Measurements from ENCODE around the genes PATZ1 and DRG1.

- PRO-cap, 2 experiments: no peak in any of the 2 experiments
Measured at GRCh38 chr22:31078804-31079674, 2.1 kb upstream of the SMTN start.

- PRO-cap, 2 experiments: no peak in any of the 2 experiments
Measured at GRCh38 chr22:31260355-31261070, 31.8 kb downstream of the PIK3IP1 start.

- PRO-cap, 2 experiments: peak in 2 of 2 experiments; most common plus-strand start chr22:31290992 (in 1); most common minus-strand start chr22:31291323 (in 1)
Measured at GRCh38 chr22:31290803-31291603, 1.3 kb downstream of the PIK3IP1 start.

GRCh38 chr22:31313152-31313824, 21.0 kb upstream of the PIK3IP1 start:
- PRO-cap, 2 experiments: no peak in any of the 2 experiments

DNA sequence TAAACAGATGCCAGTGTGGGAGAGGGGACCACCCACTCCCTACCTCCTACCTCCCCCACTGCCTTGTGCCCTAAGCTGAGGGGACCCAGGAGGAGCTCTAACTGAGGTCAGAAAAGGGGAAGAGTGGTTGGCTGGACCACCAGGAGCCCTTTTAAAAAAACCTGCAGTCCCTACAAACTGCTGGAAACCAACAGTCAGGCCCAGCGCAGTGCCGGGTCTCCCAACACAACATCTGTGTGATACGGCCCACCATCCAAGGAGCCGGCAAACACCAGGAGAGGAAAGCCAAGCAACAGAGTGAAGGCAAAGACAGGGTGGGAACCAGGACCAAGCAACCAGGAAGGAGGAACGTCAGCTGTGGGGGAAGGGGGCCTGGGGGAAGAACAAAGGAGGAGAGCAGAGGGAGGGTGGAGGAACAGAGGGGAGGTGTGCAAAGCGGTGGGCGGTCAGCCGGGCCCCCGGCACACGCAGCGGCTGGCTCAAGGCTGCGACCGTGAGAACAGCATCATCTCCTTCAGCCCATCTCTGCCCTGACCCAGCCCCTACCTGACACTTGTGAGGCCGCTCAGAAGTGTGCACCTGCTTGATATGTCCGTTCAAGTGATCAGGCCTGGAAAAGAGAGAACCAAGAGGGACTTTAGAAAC, 3.7 kb downstream of the PATZ1 start:
- PRO-cap, 2 experiments: no peak in any of the 2 experiments

DNA sequence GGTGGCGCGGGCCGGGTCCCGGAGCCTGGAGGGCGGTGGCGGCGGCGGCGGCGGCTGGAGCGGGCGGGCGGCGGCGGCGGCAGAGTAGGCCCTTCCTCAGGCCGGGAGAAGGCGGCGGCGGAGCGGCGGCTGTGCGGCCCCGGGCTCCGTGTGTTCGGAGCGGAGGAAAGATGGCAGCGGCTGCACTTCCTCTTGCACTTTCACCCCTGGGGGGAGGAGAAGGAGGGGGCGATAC, at the start of gene PATZ1:
PATZ1 (minus strand) TSS at position 175 of the 235 bp plus-strand sequence.
- PRO-cap, 2 experiments: peak in 2 of 2 experiments; most common plus-strand start position 151 of the sequence (in 1); most common minus-strand start position 184 of the sequence (in 2)

- PRO-cap, 2 experiments: peak in 2 of 2 experiments; most common plus-strand start chr22:31399623 (in 2); most common minus-strand start chr22:31399469 (in 2)
Measured at GRCh38 chr22:31399240-31400079, at the start of gene DRG1. Gene DRG1 (plus strand): TSS chr22:31399604.

DNA sequence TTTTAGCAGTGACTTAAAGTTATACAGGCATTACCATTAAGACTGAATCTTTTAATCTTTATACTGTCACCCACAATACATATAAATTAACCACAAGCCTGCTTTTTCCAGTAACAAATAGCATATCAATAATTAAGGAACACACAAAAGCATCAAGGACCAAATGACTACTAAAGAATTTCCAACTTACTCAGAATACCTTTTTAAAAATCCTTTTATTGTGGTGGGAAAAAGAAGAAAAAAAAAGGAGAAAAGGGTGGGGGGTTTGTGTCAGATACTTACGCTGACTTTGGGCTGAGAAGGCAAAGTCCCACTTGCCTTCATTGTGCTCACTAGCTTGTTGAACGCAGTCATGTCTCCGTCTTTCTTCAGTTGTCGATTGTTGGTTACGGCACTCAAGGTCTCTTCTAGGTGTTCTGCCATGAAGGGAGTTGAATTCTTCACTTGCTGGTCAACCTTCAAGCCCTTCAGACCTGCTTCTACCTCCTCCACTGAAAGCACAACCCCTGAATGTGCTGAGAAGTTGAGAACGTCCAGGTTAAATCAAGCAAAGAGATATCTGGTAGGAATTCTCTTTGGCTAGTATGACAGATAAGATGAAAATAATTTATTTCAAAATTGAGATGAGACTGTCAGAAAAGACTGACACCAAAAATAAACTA, 35.6 kb downstream of the EIF4ENIF1 start:
- PRO-cap, 2 experiments: no peak in any of the 2 experiments

GRCh38 chr22:31870781-31871271, 73.5 kb upstream of the YWHAH start:
- PRO-cap, 2 experiments: peak in 1 of 2 experiments; most common plus-strand start chr22:31871156 (in 1); most common minus-strand start chr22:31871027 (in 1)

- PRO-cap, 2 experiments: peak in 2 of 2 experiments; most common plus-strand start chr22:31923499 (in 2)
Measured at GRCh38 chr22:31922983-31923643, 21.2 kb upstream of the YWHAH start.

DNA sequence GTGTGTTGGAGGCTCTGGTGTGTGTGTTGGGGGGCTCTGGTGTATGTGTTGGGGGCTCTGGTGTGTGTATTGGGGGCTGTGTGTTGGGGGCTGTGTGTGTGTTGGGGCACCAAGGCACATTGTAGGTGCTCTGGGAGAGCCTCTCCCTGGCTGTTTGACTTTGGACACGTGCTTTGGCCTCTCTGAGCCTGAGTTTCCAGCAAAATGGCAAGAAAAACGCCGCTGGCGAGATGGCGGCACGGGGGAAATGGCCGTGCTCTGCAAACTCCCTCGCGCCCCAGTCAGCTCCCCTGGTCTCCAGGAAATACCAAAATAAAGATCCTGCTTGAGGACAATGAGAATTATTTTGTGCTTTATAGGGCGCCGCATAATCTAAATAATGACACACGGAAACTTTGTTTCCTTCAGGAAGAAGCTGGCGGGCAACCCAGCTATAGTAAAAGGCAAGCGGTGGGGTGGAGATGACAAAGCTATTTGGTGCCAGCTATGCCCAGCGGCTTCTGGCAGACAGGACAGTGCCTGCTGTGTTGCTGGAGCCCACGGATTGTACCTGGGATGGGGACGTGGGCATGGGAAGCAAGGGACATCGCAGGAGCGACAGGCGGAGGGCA, 26.4 kb upstream of the RFPL3 start:
- PRO-cap, 2 experiments: no peak in any of the 2 experiments

DNA sequence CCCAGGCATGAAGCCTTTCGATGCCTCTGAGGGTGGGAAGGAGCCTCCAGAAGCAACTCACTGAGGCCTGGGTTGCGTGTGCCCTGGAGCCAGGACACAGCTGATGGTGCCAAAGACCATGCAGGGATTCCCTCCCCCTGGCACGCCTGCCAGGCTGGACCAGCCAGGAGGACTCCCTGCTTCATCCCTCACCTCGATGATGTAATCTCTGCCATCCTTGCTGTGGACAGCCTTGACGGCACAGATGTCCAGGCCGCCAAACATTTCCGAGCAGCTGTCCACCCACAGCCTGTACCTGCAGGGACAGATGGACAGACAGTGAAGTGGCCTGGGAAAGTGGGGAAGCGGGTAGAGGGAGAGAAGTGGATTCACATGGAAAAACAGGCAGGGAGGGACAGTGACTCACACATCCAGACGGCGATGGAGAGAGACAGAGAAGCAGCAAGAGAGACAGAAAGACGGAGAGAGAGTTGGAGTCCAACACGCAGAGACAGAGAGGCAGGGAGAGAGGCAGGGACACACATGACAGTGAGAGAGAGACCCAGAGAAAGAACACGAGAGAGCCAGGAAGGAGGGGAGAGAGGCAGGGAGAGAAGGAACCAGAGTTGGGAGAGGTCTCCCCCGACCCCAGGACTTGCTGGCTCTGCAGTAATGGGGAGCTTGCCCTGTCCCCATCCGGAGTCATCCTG, 59.1 kb downstream of the FBXO7 start:
- PRO-cap, 2 experiments: no peak in any of the 2 experiments

- PRO-cap, 2 experiments: no peak in any of the 2 experiments
Measured at GRCh38 chr22:32558705-32559281, 84.2 kb downstream of the FBXO7 start.

DNA sequence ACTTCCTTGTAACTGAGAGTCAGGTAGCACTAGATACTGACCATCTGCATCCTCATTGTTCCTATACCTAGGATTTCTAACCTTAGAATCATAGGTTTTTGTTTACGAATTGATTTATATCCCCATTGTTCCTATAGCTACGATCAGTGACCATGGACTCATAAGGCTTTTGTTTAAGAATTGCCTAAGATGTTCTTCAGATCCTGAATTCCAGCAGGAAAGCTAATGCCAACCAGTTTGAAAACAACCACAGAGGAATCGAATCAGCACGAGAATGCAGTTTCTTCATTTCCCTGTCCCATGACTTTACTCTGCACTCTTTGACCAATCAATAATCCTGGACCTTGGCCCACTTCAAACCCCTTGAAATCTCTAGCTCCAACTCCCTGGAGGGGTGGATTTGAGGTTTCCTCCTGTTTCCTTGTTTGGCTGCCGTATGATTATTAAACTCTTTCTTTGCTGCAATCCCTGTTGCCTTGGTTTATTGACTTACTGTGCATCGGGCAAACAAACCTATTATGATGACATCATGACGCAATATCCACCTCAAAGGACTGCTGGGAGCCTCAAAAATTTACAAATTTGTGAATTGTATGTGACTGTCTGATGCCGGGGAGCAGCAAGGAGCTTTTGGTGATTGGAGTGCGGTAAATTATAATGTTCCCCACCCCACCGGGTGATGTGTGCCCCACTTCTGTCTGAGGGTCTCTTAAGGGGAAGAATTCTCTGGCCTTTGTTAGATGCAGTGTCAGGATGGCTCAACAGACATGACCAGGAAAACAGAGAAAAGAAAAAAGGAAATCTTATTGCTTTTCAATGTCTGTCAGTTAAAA, 109.3 kb downstream of the FBXO7 start:
- PRO-cap, 2 experiments: no peak in any of the 2 experiments

GRCh38 chr22:32625848-32626534, 151.4 kb downstream of the FBXO7 start:
- PRO-cap, 2 experiments: no peak in any of the 2 experiments

DNA sequence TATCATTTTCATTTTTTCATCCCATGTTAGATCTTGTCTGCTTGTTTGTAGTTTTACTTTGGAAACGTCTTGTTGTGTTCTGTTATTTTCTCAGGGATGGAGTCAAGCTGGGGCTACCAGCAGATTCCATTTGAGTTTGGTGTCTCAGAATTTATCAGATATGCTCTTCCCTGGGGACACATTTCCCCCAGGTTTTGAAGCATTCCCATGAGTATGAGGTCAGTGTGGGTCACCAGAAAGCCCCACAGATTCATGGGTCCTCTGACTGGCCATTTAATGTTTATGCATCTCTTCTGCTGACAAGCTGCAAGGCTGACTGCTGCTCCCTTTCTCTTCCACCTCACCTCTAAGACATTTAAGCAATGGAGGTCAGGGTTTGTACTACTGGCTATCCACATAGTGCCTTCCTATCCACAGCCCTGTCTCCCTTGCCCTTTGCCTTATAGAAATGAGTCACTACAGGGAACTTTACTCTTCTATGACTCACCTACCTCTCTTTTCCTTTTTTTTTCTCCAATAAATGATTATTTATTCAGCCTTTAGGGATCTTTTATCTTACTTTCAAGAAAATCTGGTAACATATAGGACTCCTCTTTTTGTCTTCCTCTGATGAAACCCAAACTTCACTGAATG, 106.1 kb upstream of the TIMP3 start:
- PRO-cap, 2 experiments: no peak in any of the 2 experiments

- PRO-cap, 2 experiments: no peak in any of the 2 experiments
Measured at GRCh38 chr22:32758668-32759109, 42.8 kb upstream of the TIMP3 start.

GRCh38 chr22:32808565-32809070, 7.1 kb downstream of the TIMP3 start:
- PRO-cap, 2 experiments: no peak in any of the 2 experiments

DNA sequence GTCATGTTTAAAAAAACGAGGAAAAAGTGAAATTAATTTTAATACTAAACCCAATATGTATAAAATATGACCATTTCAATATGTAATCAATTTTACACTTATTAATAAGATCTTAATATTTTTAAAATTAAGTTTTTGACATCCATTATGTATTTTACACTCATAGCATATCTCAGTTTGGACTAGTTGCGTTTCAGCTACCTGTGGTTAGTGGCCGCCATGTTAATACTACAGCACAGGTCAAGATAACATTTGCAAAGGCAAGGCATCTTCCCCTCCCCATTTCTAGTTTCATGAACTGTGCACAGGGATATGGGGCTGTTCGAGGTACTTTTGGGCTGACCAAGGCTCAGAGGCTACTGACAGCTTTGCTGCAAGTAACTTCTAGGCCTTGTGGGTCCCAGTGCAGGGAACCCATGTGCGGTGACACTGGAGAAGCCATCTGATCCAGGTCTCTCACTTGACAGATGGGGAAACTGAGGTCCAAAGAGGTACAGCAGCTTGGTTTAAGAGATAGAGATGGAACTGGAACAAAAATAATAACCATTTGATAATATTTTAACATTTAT, 13.5 kb downstream of the TIMP3 start:
- PRO-cap, 2 experiments: no peak in any of the 2 experiments

GRCh38 chr22:32816217-32816816, 14.8 kb downstream of the TIMP3 start:
- PRO-cap, 2 experiments: no peak in any of the 2 experiments